GM06990 (cell line): Measurements from ENCODE around the genes TSPAN4 and CHID1.

GRCh38 chr11:573029-573844 lies 3.0 kb upstream of the PHRF1 start:
- RRBS, result no CpG with 5 or more reads among the region's 18 CpGs

GRCh38 chr11:612025-612889 lies 3.5 kb downstream of the IRF7 start:
- RRBS, result 81% methylated on average over 5 of the region's 27 CpGs

DNA sequence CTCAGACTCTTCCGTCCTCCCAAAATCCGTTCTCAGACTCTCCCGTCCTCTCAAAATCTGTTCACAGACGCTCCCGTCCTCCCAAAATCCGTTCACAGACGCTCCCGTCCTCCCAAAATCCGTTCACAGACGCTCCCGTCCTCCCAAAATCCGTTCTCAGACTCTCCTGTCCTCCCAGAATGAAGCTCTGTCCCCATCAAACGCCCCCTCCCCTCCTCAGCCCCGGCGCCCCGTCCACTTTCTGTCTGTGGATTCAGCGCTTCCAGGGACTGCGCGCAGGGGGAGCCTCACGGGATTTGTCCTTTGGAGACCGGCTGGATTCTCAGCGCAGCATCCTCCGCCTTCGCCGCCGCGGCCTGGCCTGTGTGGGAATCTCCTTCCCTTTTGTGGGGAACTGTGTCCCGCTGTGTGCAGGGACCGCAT lies 930 bp upstream of the SCT start:
- RRBS, result no CpG with 5 or more reads among the region's 29 CpGs

DNA sequence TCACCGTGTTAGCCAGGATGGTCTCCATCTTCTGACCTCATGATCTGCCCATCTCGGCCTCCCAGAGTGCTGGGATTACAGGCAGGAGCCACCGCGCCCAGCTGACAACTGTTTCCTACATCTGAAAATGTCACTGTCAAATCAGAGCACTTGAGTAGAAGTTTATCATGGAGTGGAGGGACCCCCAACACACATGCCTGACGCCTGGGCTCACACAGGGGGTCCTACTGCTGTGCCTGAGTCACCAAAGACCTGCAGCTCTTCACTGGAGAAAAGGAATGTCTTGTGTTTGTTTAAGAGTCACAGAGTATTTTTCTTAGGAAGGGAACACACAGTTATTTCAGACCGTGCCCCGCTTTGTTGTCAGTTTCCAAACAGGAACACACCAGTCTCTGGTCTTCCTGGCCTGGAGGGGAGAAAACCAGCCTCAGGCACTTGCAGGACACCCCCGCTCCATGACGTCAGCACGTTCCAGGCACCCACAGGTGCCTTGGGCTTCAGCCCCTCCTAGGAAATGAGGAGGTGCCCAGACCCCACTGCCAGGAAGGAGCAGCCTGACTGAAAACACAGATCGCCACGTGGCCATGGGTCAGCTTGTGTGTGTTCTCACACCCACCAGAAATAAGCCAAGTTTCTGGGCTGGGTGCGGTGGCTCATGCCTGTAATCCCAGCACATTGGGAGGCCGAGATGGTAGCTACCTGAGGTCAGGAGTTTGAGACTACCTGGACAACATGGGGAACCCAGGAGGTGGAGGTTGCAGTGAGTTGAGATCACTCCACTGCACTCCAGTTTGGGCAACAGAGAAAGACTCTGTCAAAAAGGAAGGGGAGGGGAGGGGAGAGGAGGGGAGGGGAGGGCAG lies 5.4 kb downstream of the DEAF1 start:
- RRBS, result no CpG with 5 or more reads among the region's 14 CpGs

DNA sequence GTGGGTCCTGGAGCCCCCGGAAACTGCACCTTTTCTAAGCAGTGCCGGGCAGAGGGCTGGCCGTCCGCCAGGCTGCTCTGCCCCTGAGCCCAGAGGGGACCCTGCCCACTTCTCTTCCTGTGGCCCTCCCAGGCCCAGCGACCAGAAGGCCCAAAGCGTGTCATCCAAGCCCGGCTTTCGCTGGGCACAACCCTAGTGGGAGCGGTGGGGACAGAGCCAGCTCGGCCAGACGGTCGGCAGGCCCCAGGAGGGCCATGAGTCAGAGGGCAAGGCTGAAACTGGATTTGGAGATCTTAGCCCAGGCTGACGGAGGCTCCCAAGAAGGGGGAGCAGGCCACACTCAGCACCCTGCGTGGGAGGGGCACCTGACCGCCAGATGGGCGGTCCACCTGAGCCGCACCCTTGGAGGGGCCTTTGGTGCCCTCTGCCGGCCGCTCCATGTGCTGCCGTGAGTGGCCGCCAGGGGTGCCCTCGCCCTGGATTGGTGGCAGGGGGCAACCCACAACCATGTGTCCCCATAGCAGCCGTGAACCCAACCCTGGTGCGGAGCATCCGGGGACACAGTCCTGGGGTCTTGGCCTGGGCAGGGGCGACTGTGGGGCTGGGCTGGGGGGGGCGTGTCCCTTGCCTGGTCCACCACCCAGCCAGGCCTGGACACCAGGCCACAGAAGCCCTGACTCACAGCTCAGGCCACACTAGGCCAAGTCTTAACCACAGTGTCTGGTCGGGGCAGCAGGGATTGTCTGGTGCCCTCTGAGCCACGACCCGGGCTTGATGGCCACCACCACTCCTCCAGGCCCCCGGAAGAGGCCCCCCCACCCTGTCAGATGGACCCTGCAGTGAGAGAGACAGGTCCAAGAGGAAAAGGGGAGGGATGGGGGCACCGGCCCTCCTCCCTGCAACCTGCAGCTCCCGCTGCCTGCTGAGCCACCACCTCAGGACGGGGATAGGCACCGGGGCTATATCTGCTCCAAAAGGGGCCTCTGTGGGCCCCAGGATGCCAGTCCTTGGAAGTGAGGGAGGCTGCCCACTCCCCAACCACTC lies 19.2 kb upstream of the TALDO1 start:
- RRBS, result 32% methylated on average over 9 of the region's 35 CpGs

DNA sequence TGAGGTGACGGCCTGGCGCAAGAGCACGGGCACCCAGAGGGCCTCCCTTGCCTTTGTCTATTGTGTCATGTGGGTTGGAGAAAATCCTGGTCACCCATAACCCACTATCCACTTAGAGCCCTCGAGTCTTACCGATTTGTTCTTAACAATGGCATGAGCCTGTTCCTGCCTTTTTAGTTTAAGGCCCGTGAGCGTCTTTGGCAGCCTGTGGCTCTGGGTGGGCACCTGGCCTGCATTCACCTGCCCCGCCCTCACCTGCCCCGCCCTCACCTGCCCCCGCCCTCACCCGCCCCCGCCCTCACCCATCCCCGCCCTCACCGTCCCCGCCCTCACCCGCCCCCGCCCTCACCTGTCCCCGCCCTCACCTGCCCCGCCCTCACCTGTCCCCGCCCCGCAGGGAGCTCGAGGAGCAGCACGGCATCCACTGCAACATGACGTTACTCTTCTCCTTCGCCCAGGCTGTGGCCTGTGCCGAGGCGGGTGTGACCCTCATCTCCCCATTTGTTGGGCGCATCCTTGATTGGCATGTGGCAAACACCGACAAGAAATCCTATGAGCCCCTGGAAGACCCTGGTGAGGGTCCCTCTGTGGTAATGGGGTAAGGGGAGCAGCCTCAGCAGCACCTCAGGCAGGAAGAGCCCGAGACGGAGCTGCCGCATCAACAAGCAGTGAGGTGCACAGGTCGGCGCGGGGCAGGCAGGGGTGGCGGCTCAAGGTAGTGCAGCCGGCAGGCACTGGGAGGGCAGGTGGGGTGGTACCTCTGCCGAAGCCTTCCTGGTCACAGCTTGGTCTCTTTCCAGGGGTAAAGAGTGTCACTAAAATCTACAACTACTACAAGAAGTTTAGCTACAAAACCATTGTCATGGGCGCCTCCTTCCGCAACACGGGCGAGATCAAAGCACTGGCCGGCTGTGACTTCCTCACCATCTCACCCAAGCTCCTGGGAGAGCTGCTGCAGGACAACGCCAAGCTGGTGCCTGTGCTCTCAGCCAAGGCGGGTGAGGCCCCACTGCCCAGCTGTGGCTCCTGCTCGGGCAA lies 14.0 kb downstream of the GATD1 start:
- RRBS, result no CpG with 5 or more reads among the region's 46 CpGs

GRCh38 chr11:777877-778711 lies 807 bp upstream of the GATD1 start:
- RRBS, result 8% methylated on average over 6 of the region's 42 CpGs

- RRBS, result no CpG with 5 or more reads among the region's 14 CpGs
Measured at GRCh38 chr11:803222-803624, 1.8 kb downstream of the PIDD1 start.

DNA sequence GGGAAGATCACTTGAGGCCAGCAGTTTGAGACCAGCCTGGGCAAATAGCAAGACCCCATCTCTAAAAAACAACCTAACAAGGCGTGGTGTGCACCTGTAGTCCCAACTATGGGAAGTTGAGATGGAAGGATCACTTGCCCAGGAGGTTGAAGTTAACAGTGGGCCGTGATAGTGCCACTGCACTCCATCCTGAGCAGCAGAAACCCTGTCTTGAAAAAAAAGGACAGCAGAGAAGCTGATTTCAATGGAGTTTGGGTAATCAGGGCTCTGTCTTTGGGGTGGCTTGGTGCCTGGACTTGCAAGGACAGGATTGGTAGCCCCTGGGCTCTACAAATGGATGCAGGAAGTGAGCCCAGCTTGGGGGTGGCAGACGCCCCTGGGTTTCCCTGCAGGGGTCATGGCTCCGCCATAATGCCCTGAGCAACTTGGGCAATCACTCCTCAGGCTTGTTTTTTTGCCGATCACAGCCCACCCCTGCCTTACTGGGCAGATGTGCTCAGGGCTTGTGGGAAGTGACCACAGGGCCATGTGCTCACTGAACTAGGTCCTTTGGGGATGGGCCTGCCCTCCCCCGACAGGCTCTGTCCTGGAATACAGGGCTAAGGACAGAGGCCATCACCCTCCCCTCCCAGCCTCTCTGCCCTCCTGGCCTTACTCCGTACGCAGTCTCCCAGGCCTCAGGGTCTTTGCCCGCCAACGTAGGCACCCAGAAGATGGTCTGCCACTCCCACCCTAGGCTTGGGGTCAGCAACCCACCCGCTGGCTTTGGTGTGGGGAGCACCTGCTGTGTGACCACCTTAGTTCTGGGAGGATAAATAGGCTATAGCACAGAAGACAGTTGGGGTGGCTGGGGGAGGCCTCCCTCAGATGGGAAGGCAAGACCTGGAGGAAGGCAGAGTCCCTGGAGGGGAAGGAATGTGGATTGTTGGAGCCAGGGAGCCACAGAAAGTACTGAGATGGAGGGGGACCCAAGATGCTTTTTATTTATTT lies 3.7 kb downstream of the RPLP2 start:
- RRBS, result no CpG with 5 or more reads among the region's 11 CpGs

- RRBS, result 7% methylated on average over 4 of the region's 18 CpGs
Measured at GRCh38 chr11:834782-835344, 2.1 kb downstream of the CD151 start.

DNA sequence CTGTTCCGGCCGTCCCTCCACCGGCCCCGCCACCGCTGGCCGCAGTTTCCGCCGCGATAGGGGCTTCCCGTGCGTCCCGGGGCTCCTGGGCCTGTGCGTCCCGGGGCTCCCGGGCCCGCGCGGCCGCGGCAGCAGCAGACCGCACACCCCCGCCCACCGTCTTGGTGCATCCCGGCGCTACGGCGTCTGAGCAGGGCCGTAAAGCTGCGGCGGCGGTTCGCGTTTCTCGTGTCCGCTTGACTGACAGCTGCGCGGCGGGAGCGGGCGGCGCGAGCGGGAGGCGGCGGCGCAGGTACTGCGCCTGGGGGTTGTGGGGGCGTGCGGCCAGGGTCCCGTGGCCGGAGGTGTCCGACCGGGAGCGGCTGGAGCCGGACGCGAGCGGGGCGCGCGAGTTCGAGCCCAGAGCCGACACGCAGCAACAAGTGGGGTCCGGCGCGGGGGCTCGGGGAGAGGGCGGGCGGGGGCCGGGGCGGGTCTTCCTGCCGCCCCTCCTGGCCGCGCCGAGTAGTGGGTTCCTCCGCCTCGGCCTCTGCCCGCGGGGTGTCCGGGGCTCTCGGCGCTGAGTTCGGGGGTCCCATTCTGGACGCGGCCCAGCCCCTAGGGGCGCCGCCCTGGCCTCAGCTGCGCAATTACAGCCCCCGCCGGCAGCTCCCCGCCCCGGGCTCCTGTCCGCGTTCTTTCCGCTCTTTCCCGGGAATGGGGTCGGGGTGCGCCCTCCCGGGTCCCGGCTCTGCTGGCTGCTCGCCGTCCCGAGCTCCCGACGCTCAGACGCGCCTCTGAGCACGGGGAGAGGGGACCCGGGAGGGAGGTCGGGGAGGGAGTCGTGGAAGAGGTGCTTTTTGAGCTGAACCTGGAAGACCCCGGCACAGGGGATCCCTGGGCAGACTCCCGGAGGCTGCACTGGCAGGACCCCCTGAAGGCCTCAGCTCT lies at the start of gene TSPAN4:
TSPAN4 (plus strand) TSS at position 229 of the 930 bp plus-strand sequence.
- RRBS, result 3% methylated on average over 61 of the region's 114 CpGs

DNA sequence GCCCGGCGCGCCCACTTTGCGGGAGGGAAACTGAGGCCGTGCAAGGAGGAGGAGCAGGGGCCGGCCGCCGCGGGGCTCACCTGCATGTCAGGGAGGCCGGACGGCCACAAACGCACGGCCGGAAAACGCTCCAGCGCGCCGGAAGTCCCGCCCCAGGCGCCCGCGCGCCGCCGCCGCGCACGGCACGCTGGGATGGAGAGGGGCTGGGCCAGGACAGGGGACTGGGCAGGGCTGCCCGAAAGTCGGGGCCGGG lies at the start of gene CHID1:
CHID1 (minus strand) TSS at position 116 of the 253 bp plus-strand sequence.
- RRBS, result 6% methylated on average over 17 of the region's 32 CpGs

DNA sequence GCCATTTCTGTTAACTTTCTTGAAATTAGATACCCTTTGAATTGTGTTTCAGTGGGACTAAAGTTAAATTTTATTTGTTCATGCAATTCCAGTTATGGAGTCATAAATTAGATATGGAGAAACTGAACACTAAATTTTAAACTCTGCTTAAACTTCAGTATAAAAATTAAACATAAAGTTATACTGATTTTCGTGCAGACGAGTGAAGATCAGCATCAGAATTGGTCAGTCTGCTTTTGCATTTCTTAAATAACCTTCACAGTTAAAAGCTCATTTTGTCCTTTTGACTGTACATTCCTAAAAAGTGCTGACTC lies 6.5 kb downstream of the AP2A2 start:
- RRBS, result no CpG with 5 or more reads among the region's 2 CpGs

DNA sequence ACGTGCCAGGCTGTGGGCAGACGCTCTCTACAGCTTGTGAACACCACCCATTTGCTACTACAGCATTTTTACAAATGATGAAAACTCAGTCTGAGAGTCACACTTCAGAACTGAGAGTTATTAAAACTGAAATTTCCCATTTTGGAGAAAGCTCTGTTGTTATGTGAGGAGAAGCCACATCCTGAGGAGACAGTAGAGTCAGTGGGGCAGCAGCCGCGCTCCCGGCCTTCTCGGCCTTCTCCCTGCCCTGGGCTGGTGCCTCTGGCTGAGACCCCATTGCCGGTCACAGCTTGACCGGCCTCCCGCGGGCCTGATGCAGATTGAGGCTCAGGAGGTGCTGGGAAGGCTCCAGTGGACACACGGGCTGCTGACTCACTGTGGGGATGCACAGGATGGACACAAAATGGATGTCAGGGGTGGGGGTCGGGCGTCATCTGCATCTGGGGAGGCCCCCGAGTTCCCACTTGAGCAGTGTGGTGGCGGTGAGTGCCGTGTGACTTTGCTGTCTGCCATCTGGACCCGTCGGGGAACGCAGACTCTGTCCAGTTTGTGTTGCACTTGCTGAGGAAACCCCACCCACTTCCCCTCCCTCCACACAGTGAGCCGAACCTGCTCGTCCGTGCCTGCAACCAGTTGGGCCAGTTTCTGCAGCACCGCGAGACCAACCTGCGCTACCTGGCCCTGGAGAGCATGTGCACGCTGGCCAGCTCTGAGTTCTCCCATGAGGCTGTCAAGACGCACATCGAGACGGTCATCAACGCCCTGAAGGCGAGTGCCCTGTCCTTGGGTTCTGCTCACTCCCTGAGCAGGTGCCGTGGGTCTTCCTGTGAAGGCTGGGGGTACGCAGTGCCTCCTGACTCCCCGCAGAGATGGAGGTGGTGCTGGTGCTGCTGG lies 50.1 kb downstream of the MUC6 start:
- RRBS, result 97% methylated on average over 3 of the region's 34 CpGs

DNA sequence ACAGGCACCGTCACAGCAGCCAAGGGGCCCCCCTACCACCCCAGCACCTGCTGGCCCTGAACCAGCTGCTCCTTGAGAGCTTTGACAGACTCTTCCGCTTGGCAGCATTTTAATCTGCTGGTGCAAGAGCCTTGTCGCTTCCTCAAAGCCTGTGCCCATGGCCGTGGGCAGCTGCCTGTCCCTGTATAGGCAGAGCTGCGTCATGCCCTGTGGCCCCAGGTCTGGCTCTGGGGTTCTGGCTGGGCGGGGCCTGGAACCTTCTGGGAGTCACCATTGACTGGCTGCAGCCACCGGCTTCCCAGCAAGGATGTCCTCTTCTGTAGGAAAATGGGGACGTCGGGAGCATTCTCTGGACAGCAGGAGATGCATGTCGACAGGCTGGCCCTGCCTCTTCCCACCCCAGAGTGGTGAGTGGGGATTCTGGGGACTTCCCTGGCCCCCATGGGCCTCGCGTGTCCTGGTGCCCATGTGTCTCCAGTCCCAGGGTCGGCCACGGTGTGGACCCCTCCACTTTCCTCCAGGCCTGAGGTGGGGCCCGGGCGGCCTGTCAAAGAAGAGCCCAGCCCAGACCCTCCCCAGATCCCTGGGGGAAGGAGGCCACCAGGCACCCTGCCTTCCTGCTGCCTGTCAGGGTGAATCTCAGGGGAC lies 13.2 kb upstream of the MUC6 start:
- RRBS, result no CpG with 5 or more reads among the region's 16 CpGs

DNA sequence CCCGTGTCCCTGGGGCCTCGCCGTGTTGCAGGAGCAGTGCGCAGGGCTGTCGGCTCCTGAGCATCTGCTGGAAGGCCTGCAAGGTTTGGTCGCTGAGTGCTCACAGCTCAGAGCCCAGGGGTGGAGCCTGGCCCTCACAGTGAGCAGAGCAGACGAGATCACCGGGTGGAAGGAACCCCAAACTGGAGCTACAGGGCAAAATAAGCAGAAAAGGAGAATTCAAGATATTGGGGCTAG lies 17.1 kb upstream of the MUC5B start:
- RRBS, result no CpG with 5 or more reads among the region's 8 CpGs

GRCh38 chr11:1254972-1255530 lies 32.2 kb downstream of the MUC5B start:
- RRBS, result 72% methylated on average over 7 of the region's 31 CpGs

- RRBS, result no CpG with 5 or more reads among the region's 32 CpGs
Measured at GRCh38 chr11:1299600-1300485, 9.6 kb downstream of the TOLLIP start.

- RRBS, result 39% methylated on average over 10 of the region's 27 CpGs
Measured at GRCh38 chr11:1445399-1445780, 41.2 kb downstream of the MOB2 start.

DNA sequence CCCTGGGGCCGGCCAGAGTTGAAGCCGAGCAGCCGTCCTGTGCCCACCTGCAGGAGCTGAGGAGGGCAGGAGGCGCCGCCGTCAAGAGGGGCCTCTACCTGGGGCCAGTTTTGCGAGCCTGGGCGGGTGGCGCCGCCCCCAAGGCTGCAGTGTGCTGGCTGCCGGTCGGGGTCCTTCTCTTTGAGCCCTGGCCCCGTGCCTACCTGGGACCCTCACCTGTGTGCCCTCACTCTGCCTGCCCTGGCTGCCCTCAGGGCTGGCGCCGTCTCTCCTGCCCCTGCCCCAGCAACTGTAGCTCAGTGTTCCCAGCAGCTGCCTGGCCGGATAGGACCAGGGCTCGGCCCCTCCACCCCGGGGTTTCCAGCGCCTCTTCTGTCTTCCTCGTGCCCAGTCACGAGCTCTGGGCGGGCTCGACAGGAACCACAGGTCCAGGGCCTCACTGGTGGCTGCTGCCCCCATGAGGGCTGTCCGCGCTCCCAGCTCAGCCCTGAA lies 38.3 kb downstream of the MOB2 start:
- RRBS, result no CpG with 5 or more reads among the region's 25 CpGs